Subcutaneous adipose tissue (tissue), 3 donors: Measurements from ENCODE around the genes RIMS1 and SENP6.

GRCh38 chr6:68040074-68041148 is 594.7 kb upstream of the ADGRB3 start:
- PRO-cap: no peak
- RAMPAGE, long total RNA, 3 experiments: no peak in any of the 3 experiments

GRCh38 chr6:69790558-69790929 is 6.3 kb downstream of the LMBRD1 start:
- PRO-cap: no peak
- RAMPAGE, long total RNA, 3 experiments: no peak in any of the 3 experiments

GRCh38 chr6:70396027-70396708 is 17.1 kb upstream of the FAM135A start:
- PRO-cap: no peak
- RAMPAGE, long total RNA, 3 experiments: no peak in any of the 3 experiments

GRCh38 chr6:70552592-70553072 is 14.1 kb upstream of the SDHAF4 start:
- PRO-cap: no peak
- RAMPAGE, long total RNA, 3 experiments: no peak in any of the 3 experiments

DNA sequence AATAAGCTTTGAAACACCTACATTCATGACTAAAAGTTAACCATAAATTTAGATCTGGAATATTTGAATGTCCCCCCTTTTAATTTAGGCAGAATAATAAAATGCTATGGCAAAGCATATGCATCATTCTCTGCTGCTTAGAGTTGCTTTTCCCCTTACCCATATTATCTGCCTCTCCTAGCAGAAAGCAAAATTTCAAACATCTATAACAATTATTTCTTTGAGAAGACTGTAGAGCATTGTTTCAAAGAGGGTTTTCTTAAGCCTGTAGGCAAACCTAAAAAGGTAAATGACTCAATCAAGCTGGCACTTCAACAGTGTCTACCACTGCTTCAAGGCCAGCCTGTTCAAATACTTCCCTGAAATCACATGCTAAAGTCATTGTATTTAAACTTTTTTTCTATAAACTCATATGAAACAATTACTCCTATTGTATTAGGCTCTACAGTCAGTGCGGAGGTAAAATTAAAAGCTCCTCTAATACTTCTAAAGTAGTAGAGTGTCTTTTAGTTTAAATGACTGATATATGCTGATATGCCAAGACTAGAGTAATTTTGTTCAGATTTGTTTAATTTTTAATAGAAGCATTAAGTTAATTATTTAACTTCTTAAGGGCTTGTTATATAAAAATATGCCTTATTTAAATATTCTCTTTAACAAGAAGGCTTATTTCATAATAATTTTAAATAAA is 87.1 kb downstream of the OGFRL1 start:
- PRO-cap: no peak
- RAMPAGE, long total RNA, 3 experiments: no peak in any of the 3 experiments

- PRO-cap: unidirectional peak, minus-strand start at chr6:71474062
- RAMPAGE, long total RNA, 3 experiments: no peak in any of the 3 experiments
These were observed 185.3 kb downstream of the OGFRL1 start for GRCh38 chr6:71473767-71474458.

DNA sequence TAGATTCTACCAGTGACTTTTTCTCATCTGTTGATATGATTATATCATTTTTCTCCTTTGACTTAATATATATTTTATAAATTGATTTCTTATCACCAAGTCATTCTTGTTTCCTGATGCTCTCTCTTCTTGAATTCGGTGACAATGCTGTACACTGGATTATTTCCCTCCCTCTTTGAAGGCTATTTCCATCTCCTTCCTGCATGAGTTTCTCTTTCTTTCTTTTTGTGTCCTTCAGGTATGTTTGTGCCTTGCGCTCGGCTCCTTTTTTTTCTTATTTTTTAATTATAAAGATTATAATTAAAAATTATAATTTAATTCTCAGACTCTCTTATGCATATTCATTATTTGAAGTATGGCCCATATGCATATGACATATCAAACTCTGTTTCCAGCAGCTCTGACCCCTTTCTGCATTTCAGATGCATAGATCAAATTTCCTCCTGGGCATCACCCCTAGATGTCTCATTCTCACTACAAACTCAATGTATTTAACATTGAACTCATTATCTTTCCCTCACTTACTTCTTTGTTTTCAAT is 232.8 kb upstream of the RIMS1 start:
- PRO-cap: no peak
- RAMPAGE, long total RNA, 3 experiments: no peak in any of the 3 experiments

- PRO-cap: no peak
- RAMPAGE, long total RNA, 3 experiments: no peak in any of the 3 experiments
These were observed at the start of gene RIMS1 for GRCh38 chr6:71886196-71887476. RIMS1 (plus strand) TSS chr6:71886550.

GRCh38 chr6:72274253-72274572 is 347.7 kb upstream of the KCNQ5 start:
- PRO-cap: no peak
- RAMPAGE, long total RNA, 3 experiments: no peak in any of the 3 experiments

GRCh38 chr6:72861981-72862703 is 240.3 kb downstream of the KCNQ5 start:
- PRO-cap: no peak
- RAMPAGE, long total RNA, 3 experiments: no peak in any of the 3 experiments

DNA sequence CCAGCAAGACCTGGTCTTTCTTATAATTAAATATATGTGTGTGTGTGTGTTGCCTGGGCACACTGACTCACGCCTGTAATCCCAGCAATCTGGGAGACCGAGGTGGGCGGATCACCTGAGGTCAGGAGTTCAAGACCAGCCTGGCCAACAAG is 324 bp upstream of the CGAS start:
- PRO-cap: no peak
- RAMPAGE, long total RNA, 3 experiments: no peak in any of the 3 experiments

DNA sequence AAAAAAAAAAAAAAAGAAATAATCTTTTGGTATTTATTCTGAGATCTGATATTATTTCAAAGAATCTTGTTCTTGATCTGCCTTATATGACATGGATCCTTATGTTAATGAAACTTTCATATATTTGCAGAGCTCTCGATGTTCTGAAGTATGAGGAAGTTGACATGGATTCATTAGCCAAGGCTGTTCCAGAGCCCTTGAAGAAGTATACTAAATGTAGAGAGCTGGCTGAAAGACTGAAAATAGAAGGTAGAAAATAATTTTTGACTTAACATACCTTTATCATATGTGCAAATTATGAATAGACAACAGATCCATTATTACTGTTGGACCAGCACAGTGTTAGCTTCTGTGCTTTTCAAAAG is 28.7 kb downstream of the EEF1A1 start:
- PRO-cap: no peak
- RAMPAGE, long total RNA, 3 experiments: no peak in any of the 3 experiments

DNA sequence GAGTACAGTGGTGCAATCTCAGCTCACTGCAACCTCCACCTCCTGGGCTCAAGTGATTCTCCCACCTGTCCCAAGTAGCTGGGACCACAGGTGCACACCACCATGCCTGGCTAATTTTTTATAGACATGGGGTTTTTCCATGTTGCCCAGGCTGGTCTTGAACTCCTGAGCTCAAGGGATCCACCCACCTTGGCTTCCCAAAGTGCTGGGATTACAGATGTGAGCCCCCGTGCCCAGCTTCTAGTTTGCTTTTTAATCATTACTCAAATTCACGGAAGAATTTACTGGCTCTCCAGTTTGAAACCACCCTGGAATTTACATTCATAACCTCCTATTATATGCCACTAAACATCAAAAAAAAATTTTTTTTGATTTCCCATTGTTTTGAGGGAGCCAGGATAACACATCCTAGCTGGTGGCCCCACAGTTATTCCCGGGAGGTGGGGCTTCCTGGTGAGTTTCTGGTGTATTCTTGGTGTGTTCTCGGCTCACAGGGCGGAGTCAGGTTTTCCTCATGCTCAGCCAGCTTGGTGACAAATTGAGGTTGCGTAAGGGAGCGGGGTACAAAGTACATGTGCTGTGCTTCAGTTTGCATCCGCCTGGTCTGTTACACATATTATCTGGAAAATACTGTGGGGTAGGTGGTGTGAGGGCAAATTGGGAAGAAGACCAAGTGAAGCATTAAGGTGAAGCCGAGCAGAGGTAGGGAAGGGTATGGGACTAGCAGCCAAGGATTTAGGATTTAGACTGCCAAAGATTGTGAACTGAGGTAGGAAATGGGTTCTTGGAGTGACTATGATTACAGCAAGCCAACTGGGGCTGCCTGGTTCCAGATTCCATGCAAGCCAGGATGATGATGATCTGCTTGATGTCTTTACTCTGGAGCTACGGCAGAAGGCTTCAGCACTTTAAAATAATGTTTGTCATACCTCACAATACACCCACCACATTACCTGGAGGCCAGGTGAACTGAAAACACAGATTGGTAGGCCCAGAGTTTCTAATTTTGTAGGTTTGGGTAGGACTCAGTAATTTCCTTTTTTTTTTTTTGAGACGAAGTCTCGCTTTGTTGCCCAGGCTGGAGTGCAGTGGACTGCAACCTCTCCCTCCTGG is 46.2 kb upstream of the EEF1A1 start:
- PRO-cap: no peak
- RAMPAGE, long total RNA, 3 experiments: no peak in any of the 3 experiments

- PRO-cap: no peak
- RAMPAGE, long total RNA, 3 experiments: no peak in any of the 3 experiments
These were observed 526.7 kb downstream of the CD109 start for GRCh38 chr6:74222590-74223224.

GRCh38 chr6:75212027-75212528 is 6.2 kb upstream of the COL12A1 start:
- PRO-cap: no peak
- RAMPAGE, long total RNA, 3 experiments: no peak in any of the 3 experiments

GRCh38 chr6:75224171-75224619 is 18.3 kb upstream of the COL12A1 start:
- PRO-cap: no peak
- RAMPAGE, long total RNA, 3 experiments: no peak in any of the 3 experiments

- PRO-cap: no peak
- RAMPAGE, long total RNA, 3 experiments: no peak in any of the 3 experiments
These were observed 30.2 kb upstream of the TMEM30A start for GRCh38 chr6:75314529-75315390.

DNA sequence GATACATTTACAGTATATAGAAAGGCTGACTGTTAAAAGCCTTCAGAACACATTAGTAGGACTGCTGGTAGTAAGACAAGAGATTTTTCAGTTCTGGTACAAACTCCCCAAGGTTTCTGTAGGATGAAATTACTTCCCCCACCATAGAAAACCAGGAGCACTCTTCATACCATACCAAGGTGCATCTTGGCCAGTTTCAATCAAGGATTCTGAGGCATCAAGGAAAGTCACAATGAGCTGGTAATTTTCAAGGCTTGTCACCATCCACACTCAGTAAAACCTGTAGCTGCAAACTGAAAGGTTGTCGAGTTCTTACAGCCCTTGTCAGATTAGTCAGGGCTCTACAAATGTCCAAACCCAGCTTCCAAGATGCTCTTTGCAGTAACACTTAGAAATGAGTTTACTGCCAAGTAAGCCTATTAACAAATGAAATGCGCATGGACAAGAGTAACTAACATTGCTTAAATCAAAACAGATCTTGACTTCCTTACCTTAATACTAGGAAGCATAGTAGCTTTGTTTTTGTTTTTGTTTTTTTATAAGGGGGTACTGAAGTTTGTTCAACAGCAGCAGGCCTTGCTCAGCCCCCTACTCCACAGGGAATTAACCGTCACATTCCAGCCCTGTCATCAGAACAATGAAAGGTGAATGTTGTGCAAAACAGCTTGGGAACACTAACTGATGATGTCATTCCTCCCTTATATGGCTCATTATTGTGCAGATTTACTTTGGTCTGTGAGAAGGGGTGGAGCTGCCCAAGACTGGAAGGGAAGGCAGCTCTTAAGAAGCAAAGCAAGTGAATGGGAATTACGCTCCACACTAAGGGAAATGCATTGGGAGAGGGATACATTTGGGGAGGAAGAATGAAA is 49.8 kb upstream of the TMEM30A start:
- PRO-cap: no peak
- RAMPAGE, long total RNA, 3 experiments: no peak in any of the 3 experiments

GRCh38 chr6:75601504-75602220 is at the start of gene SENP6:
SENP6 (plus strand) TSS chr6:75601880.
- PRO-cap: bidirectional peak, plus-strand start at chr6:75601880, minus-strand start at chr6:75601769
- RAMPAGE, long total RNA, 3 experiments: start-site peak on the plus strand in 1 of 3 experiments, at chr6:75601857-75602063 at its widest, 44 reads per replicate

DNA sequence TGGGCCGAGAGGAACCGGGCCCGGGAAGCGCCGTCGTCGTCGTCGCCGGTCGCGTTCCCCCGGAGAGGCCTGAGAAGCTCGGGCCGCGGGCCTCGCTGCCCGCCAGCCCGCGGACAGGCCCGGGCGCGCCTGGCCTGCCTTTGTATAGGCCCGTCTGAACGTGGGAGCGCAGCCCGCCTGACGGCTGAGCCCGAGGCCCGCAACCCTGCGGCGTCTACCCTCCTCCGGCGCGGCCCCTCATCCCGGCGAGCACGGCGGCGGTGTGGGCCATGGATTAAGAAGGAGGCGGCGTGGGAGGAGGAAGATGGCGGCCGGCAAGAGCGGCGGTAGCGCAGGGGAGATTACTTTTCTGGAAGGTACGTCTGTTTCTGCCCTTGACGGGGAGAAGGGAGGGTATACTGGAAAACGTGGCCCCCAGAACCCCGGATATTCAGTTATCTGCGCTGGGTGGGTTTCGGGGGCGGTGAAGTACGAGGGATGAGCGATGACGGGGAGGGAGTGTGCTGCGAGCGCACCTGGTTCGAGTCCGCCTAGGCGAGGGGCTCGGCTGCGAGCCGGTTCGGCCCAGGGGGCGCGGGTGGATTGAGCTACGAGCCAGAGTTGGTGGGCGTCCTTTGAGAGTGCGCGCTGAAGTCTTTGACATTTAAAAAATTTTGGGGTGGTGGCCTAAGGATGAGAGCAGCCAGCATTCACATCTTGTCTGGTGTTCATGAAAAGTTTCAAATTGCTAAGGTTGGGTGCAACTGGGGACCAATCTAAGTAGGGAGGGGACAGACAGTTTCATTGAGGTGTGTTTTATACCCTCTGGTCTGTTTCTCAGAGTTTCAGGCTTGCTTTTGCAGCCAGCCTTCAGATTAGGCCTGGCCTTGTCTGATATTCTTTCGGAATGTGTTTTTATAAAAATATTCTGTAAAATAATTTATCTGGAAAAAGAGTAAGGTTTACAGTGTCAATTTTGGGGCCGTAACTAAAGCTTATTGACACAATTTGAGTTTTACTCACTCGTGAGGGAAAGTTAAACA is 852 bp downstream of the SENP6 start:
- PRO-cap: bidirectional peak, plus-strand start at position 270 of the sequence, minus-strand start at position 115 of the sequence
- RAMPAGE, long total RNA, 3 experiments: start-site peak on the plus strand in 1 of 3 experiments, centred at position 153 of the sequence, 20 reads per replicate